ENCODE measurements around the gene BUB1.

DNA sequence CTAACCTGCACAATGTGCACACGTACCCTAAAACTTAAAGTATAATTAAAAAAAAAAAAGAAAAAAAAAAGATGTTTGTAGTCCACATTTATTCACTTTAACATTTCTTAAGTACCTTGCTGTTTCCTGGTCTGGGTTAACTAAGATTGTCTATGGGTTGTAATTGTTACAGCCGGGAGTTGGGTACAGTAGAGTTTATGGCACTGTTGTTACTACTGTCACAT is 36.2 kb downstream of the GCC2 start:
- PRO-cap: unidirectional peak, plus-strand start at position 170 of the sequence

DNA sequence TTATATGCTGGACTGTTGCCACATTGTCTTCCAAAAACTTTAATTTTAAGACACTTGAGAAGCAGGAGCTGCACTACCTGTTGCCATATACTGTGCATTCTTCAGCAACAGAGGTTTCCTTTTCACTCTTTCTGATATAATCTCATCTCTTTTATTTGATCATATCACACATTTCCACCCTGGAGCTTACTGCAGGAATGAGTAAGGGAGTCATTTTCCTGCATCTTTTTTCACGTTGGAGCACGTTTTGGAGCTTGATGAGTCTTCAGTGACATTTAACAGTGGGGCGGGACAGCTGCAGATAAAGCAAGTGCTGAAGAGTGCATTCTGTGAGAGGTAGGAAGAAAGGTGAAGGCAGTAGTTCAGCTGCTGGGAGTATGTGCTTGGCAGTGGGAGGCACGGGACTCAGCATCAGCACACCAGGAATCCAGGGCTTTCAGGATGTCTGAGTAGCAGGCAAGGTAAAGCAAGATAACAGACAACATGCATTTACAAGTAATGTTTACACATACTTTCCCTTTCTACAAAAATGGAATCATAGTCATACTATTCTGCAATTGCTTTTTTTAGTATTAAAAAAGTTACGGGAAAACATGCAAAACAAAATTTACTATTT is 4.0 kb downstream of the LIMS1 start:
- PRO-cap: no peak

DNA sequence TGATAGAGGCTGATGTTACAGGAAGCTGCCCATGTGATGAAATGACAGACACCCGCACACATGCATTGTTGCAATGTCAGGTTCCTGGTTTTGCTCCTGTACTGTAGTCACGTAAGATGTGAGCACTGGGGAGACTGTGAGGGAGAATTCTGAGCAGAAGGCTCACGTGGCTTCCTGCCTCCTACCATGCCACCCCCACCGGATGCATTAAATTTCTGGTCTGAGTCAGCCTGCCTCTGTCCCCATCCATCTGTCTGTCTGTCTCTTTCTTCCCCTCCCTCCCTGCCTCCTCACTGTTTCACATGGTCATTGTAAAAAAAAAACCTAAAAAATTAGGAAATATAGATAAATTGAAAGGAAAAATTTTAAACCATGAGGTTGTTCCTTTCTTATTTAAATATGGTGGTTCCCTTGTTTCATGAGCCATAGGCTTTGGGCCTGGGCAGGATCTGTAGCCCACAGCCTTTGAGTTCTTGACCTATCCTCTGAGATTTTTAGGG is 66.6 kb upstream of the RANBP2 start:
- PRO-cap: no peak

DNA sequence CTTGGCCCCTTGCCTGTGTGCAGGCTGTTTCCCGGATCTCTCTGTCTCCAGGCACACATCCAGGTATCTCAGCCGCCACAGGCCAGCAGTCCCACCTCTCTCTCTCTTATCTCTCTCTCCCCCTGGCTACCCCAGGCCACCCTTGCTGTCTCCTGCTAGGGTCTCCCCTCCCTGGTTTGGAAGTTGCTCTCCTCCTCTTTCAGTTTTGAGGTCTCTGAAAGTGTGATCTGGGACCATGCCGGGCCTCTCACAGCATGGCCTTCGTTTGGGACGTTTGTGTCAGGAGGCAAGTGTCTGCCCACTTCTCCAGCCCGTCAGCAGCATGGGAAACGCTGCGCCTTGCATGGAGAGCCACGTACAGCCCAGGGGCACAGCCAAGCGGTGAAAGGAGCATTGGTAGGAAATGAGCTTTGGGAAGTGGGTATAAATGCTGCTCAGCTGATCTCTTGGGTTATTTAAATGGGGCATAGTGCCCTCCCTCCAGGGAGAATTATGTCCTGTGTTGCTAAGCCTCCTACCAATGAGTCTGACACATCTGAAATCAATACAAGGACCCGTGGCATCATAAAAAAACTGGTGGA is 72.5 kb downstream of the SH3RF3 start:
- PRO-cap: no peak

GRCh38 chr2:109214977-109215406 is 86.0 kb downstream of the SH3RF3 start:
- PRO-cap: no peak

DNA sequence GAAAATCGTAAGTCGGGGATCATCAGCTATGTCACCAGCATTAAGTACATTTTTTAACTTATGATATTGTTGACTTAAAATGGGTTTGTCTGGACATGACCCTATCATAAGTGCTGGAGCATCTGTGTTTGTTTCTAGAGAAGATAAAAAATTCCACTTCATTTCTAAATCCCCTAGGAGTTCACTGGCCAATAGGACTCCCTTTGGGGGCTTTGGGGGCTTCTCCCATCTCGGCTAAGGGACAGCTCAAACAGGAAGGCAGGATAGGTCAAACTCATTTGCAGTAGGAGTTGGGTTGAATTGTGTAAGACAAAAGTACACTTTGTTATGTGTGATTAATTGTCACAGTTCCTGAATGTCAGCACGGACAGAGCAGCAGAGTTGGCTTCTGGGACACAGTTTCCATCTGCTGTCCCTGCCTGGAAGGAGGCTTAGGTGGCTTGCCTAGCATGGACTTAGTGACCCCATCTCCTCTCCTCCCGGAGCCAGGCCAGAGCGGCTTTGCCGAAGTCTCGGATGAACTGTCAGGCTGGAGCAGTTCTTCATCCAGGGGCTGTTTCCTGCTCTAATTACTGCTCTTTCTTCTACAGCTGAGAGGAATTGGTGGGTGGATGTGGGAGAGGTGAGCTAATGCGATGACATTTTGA is 101.8 kb downstream of the SH3RF3 start:
- PRO-cap: no peak

DNA sequence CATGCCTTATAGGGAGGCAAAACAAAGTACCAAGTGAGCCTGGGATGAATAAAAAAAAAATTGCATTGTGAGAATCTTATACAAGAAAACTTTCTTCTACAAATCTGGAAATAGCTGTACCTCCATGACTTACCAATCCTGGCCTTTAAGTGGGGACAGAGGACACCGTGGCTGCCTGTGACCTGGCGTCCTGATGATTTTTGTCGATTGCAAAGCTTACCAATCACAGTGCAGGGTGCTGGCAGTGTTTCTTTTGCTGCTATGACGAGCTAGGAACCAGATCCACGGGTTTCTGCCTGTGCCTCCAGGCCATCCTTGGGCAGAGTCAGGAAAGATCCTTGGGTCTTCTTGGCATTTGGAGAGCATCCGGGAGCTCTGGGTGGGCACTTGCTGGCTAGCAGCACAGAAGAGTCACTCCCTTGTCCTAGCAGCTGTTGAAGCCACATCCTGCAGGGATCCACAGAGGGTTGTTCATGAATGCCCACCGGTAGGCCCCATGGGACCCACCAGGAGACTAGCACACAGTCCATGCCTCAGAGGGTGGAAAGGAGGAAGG is 206.0 kb downstream of the SEPTIN10 start:
- PRO-cap: no peak

DNA sequence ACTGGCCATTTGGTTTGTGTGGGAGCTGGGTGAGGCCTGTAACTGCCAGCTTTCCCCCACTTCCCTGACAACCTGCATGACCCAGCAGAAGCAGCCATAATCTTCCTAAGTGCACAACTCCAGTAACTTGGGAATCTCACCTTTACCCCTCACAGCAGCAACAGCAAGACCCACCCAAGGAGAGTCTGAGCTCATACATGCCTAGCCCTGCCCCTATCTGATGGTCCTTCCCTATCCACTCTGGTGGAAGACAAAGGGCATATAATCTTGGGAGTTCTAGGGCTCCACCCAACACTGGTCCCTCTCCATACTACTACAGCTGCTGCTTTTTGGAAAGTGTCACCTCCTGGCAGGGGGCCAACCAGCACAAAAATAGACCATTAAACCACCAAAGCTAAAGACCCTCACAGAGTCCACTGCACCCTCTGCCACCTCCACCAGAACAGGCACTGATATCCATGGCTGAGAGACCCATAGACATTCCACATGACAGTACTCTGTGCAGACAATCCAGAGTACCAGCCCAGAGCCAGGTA is 8.2 kb downstream of the MALL start:
- PRO-cap: bidirectional peak, plus-strand start at position 291 of the sequence, minus-strand start at position 124 of the sequence

GRCh38 chr2:110113540-110114819 is 1.6 kb downstream of the MALL start:
- PRO-cap: bidirectional peak, plus-strand start at chr2:110114036, minus-strand start at chr2:110114047; bidirectional peak, plus-strand start at chr2:110114516, minus-strand start at chr2:110114384

- PRO-cap: no peak
These were observed 9.3 kb upstream of the MALL start for GRCh38 chr2:110124876-110125299.

DNA sequence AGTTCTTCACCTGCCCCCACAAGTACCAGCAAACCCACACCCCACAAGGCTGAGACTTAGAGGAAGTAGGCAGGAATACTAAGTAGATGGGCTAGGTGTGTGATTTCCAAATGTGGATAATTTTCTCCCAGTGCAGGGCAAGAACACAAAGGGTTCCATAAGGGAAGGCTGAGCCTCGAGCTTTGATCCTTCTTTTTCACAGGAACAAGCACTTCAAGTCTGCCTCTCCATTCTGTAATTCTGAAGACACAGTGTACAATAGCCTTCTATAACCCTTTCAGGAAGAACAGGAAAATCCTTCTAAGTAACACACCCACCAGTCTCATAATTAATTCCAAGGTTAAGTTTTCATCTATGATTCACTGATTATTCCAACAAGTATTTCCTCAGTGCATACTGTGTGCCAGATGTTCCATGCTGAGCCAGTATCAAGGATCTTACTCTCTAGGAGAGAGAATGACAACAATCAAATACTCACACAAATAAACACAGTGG is 7.0 kb upstream of the MTLN start:
- PRO-cap: no peak

GRCh38 chr2:110677954-110678130 is at the start of gene BUB1:
BUB1 (minus strand) TSS chr2:110678063.
- PRO-cap: bidirectional peak, plus-strand start at chr2:110678248, minus-strand start at chr2:110678063

DNA sequence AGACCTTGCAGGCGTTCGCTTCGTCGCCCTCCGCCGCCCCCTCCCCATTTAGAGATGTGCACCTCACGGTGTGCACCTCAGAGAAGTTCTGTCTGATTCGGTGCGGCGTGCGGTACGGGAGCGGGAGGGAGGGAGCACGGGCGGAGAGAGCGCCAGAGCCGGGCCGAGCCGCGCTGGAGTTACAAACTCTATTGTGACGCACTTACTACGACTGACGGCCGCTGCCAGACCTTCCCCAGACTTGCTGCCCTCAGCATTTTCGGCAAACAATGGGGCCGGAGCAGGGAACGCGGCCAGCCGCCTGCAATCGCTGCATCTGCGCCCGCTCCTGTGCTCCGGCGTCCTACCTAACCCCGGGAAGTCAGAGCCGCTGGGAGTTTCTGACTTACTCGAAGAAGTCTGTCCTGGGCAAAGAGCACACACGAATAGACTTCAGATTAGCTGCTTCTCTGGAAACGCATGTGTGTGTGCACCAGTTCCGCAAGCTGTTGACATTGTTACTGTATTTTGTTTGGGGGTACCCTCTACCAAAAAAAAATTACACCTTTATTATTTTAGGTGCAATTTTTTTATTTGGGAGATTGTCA is 2.4 kb downstream of the BCL2L11 start:
- PRO-cap: no peak

GRCh38 chr2:111149767-111150196 is 29.1 kb downstream of the BCL2L11 start:
- PRO-cap: no peak

DNA sequence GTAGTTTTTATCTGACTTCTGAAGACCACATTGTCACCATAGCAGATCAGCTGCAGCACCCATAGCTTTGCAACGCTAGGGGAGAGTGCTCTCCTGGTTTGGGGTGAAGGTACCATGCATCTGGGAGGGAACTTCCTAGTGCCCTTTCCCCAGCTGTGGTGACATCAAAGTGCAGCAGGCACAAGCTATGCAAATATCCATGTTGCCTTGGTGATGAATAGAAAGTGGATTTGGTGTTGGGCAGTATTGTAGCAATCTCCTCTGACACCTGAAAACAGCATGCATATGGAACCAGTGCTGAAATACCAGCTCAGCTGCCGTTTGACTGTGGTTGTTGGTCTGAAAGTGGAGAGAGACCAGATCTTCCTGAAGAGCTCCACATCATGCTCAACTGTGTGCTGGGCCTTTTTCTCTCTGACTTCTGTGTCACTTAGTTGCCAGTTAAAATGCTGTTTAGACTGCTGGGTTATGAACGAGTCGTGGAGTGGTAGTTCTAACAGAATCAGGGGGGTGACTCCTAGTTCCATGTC is 37.1 kb downstream of the BCL2L11 start:
- PRO-cap: no peak

DNA sequence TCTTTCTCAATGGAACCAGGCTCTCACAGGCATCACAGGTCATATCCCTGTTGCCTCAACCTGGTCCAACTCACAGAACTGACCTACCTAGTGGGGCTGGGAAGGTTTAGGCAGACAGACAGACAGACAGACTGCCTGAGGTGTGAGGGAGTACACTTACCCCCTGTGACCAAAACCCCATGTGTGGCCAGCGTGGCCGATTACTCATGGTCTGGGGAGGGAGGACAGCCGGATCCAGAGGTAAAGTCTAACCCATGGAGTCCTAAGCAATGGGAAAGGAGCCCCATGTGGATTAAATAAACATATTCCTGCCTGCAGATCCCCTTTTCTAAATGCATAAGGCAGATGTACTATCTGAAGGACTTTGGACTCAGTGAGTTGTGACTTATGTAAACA is 58.2 kb downstream of the BCL2L11 start:
- PRO-cap: no peak

DNA sequence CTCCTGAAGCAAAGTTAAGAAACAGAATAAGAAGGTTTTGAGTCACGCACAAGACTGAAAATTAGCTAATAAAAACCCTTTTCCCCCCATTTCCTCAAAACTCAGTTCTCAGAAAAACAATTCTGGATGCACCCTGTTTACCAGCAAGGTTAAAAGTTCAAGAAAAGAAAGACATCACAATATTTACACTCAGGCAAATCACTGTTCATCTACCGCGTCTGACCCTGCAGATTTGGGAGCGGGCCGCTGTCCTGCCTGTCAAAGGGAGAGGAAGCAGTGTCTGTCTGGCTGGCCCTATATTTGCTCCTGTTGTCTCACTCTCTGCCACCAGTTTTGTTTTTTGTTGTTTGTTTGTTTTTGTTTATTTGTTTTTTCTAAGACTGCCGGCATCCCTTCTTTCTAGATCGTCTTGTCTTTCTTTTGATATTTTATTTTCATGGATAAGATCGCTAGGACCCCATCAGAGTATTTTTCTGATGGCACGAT is 299.4 kb downstream of the BCL2L11 start:
- PRO-cap: unidirectional peak, plus-strand start at position 276 of the sequence

- PRO-cap: no peak
These were observed 253.3 kb downstream of the ANAPC1 start for GRCh38 chr2:111630754-111631036.

DNA sequence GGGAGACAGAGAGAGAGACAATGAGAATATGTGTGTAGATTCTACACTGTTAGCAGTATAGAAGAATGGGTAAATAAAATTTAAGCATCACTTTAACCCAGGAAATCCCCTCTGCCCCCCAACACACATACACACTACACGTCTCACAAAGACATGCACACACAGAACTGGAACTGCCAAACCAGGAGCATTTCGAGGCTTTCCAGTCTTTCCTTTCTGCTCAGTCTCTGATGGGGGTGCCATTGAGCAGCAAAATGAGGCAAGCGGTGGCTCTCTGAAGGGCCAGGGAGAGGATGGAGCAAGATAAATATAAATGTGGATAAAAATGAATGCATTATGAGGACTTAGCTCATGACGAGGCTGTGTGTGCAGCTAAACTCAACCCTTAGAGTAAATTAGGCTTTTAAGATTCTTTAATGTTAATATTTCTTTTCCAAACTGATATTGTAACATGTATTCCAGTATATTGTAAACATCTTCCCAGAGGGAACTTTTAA is 2.6 kb downstream of the MERTK start:
- PRO-cap: no peak

- PRO-cap: no peak
These were observed 5.5 kb downstream of the MERTK start for GRCh38 chr2:111903735-111904410.

Measured in jejunum (tissue), 1 donor.